SJSA1 (cell line): ENCODE measurements around a stretch of chr4.

- RAMPAGE, long total RNA: no peak
Measured at GRCh38 chr4:16526545-16526762, 300.2 kb upstream of the TAPT1 start.

GRCh38 chr4:16771484-16772040, 126.9 kb downstream of the LDB2 start:
- RAMPAGE, long total RNA: no peak

DNA sequence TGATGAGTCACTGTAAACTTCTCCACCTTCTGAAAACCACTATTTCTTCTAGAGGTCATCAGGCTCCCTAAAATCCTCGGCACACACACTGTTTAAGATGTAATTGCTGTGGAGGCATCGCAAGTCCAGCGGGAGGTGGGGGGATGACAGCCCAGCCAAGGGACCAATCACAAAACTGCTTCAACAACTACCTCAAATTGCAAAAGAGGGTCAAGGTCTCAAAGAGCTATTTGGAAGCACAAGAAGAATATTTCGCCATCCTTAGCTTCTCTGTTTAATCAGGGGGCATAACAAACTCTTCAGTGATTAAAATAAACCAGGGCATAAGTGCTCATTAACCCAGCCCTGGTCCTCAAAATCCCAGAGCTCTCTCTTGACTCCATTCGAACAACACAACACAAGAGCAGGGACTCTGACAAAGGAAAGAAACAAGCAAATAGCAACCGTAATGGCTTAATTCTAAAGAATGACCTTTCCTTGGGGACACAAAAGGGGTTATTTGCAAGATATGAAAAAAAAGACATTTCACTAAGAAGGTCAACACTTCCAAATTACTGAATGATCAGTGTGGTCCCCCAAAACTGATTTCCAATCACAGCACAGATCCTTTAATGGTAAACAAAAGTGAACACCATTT, 13.7 kb downstream of the QDPR start:
- RAMPAGE, long total RNA: no peak

- RAMPAGE, long total RNA: no peak
Measured at GRCh38 chr4:17811104-17812128, 637 bp downstream of the NCAPG start.

GRCh38 chr4:17926386-17926904, 95.1 kb downstream of the LCORL start:
- RAMPAGE, long total RNA: no peak

GRCh38 chr4:18318932-18319453, 297.4 kb upstream of the LCORL start:
- RAMPAGE, long total RNA: no peak

DNA sequence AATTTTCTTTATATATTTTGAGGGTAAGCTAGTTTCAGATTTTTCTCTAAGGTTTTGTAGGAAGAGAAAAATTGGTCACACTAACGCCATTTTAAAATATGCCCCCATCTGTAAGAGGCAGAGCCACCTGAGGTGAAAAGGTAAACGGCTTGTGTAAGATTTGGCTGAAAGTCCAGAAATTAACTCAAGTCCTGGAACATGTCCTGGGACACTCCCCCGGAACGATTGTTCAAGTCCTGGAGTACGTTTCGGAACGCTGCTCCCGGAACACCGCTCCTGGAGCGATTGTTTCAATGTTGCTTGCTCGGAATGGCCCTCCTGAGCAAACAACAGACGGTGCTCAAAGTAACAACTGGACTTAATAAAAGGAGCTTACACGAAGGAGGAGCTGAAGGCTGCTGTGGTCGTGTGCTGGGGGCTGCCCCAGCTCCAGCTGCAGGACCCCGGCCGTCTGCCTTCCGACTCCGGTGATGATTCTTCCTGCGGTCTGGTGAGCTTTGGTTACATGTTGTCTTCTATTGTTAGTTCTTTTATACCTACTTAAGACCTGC, 796.5 kb upstream of the SLIT2 start:
- RAMPAGE, long total RNA: no peak

DNA sequence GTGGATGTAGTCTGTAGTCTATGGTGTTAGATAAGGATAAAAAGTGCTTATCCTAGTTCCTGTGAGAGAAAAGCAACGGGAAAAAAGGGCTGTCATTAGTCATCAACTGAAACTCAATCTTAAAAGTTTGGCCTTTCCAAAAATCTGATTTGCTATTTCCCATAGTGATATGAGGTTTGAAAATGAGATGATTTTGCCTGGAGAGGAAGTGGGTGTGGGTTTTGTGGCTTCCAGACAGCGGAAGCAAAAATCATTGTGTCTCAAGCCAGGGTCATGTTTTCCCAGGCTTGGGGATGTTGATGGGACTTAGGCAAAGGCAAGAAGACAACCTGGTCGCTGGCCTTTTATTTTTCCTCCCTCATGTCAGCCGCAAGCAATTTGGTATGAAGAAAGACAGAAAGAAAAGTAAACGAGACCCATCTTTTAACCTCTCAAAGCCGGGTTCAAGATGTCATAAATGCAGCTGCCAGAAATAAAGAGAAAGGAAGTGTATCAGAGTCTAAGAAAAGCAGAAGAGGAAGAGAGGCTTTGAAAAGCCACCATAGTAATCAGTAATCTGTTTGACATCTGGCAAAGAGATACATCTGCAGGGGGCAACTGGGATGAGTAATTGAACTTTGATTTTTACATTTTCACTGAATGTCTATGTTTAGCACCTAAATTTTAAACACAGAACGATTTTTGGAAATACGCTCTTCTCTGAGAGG, 521.7 kb upstream of the SLIT2 start:
- RAMPAGE, long total RNA: no peak

DNA sequence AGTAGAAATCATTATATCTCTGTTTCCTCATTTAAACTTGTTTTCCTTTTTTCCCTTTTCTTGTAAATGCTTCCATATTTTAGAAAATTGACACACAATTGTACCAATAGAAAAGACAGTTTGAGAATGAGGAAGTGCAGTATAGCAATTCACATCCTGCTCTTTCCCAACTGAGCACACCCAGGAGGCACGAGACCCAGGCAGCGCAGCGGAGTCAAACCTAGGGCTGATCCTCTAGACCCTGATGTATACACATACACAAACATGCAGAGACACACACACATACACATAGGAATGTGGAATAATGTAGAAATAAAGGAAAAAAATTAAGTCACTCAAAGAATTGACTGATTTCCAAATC, 74.8 kb upstream of the PACRGL start:
- RAMPAGE, long total RNA: no peak

- RAMPAGE, long total RNA: no peak
Measured at GRCh38 chr4:20743362-20743910, 43.2 kb downstream of the PACRGL start.

- RAMPAGE, long total RNA: no peak
Measured at GRCh38 chr4:22635323-22635657, 119.4 kb upstream of the ADGRA3 start.

- RAMPAGE, long total RNA: no peak
Measured at GRCh38 chr4:23020492-23020850, 504.6 kb upstream of the ADGRA3 start.

DNA sequence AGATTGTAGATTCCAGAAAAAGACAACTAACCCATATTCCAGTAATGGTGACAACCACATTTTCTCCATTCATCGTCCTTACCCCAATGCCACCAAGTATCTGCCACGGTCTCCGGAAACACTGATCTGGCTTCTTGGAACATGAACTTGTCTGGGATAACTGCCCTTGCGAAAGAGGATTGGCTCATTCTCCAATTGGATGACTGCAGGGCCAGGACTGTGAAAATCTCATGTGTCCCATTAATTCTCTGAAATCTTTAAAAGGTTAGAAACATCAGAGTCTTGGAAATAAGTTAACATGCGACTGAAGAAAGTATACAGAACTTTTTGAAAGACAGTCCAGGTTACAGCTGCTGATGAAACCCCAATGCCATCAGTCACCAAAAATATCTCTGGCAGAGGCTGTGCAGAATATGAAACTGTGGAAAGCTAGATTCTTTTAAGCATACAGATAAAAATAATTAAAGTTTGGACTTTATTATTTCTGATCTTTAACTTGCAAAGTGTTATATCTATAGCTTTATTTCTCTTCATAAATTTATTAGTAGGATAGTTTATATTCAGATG, 496.9 kb downstream of the PPARGC1A start:
- RAMPAGE, long total RNA: no peak

- RAMPAGE, long total RNA: no peak
Measured at GRCh38 chr4:23831530-23832155, 58.2 kb downstream of the PPARGC1A start.

DNA sequence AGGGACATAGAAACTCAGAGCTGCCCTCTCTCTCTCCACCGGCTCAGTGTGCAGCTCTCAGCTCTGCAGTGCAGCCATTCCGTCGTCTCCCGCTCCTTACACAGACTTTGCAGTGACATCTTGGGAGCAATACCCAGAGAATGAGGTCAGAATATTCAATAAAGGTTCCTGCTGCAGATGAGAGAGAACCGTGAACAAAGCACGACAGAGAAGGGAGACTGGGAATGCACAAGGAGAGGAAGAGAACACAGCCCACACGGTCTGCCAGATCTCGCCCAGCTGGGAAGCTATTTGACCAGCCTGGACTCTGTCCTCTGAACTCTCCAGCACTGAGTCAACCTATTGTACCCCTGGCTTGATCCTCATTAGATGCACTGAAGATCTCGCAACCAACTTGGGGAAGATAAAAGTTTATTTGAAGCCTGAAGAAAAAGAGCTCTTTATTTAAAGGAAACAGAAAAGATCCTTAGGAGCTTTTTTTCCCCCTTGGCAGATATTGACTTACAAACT, 118.1 kb upstream of the PPARGC1A start:
- RAMPAGE, long total RNA: no peak

DNA sequence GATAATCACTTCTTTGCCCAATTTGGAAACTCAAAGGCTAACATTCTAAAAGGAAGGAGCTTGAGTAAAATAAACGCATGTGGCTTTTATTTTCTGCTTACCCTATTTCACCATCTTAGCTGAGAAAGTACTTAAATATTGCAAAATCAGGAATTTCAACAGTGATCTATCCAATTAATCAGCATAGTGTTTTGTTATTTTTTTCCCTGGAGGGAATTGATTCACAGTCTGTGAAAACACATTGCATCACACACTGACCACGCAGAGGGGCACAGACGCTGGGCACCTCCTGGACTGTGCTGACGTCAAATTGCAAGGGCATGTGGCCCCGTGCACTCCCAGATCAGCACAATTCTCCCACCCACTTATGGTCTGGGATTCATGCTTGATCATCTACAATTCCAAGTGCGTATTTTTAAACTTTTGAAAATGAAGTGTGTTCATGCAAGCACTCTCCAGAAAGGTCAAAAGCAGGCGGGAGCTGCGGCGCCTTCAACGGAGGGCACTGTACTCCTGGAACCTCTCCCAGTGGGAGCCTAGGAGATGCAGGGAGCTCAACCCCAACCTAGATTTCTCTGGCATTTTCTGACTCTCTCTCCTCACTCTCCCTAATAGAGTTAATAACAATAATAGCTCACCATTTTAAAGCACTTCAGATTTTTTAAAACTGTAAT, 320.6 kb upstream of the PPARGC1A start:
- RAMPAGE, long total RNA: no peak

DNA sequence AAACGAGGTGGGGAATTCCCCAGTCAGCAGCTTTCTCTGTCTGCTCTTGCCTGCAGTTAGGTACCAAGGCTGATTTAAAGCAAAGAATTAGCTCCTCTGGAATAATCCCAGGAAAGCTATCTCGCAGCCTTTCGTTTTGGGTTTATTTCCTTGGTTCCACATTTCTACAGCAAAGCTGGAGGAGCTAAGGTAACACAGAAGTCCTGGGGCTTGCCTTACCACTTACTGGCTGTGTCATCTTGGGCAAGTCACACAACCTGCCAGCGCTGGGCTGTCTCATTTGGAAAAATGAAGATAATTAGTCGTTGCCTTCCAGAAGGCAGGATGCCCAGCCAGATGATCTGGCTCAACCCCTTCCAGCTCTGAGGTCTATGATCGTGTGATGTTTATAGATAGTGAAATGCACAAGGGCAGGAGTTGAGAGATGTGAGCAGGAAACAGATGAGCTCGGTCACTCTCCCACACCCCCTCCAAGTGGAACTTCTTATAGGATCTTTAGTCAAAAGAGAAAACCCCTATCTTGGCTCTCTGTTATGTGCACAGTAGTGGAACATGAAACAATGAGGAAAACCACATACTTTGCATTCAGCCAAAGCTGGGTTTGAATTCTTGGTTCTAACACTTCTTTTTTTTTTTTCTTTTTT, 336.7 kb upstream of the PPARGC1A start:
- RAMPAGE, long total RNA: no peak

- RAMPAGE, long total RNA: no peak
Measured at GRCh38 chr4:24471956-24472307, 112.4 kb downstream of the DHX15 start.

DNA sequence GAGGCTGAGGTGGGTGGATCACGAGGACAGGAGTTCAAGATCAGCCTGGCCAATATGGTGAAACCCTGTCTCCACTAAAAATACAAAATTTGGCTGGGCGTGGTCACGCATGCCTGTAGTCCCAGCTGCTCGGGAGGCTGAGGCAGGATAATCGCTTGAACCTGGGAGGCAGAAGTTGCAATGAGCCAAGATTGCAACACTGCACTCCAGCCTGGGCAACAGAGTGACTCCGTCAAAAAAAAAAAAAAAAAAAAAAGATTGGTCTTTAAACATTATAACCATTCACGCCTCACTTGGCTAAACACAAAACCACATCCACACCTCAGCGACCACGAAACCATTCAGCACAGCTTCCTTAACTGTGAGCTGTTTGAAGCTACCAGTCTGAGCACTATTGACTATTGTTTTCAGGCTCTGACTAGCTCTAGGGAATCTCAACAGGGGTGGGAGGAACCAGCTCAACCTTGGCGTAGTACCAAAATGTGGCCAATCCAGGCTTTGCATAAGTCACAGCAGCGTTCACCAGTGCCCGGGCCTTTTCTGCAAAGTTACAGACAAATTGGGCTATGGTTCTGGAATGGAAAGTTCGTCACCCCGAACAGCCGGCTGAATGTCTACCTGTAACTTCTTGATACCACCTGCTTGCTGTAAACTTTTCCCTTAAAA, 73.6 kb upstream of the DHX15 start:
- RAMPAGE, long total RNA: no peak

DNA sequence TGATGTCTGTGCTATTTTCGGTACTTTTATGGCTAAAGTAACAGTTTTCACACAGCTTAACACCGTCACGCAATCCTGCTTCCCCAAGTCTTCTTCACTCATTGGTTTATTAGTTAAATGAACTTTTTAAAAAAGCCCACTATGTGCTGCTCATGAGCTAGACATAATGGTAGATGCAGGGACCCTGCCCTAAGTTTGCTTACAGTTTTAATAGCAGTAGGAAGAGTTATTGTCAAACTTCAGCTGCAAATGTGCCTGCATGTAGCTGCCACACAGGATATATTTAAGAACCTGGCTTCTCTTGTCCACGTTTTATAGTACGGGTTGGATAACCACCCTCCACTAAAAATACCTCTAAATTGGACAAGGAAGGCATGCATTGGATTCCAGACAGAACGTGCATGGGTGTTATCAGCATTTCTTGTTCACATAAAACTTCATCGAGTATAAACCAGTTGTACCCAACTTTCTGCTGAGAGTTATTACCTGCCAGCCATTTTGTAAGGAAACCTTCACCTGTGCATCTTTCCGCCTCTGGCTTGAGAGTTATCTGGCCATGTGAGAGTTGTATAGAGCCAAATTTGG, 780 bp downstream of the ANAPC4 start:
- RAMPAGE, long total RNA: no peak